ENCODE data around the genes PRKCI and SKIL.

GRCh38 chr3:169211649-169212425 is 451.7 kb downstream of the MECOM start:
- PRO-cap, result no peak

DNA sequence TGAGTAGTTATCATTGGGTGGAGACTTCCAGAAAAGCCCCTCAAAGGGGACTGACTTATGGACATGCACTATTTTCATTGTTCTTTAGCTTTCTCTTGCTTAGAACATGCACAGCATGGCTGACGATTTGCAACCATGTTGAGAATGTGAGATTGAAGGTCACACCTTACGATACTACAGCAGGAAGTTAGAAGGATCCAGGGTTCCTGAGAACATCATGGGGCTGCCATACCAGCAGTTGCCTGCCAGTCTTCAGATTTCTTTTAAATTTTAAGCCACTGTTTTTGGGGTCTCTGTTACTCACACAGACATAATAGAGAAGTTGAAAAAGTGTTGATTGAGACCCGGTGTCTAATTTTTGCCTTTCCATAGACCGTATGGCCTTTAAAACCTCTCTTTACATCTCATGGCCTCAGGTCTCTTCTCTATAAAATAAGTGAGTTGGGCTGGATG is 396.5 kb downstream of the MECOM start:
- PRO-cap, result unidirectional peak, plus-strand start at position 190 of the sequence

DNA sequence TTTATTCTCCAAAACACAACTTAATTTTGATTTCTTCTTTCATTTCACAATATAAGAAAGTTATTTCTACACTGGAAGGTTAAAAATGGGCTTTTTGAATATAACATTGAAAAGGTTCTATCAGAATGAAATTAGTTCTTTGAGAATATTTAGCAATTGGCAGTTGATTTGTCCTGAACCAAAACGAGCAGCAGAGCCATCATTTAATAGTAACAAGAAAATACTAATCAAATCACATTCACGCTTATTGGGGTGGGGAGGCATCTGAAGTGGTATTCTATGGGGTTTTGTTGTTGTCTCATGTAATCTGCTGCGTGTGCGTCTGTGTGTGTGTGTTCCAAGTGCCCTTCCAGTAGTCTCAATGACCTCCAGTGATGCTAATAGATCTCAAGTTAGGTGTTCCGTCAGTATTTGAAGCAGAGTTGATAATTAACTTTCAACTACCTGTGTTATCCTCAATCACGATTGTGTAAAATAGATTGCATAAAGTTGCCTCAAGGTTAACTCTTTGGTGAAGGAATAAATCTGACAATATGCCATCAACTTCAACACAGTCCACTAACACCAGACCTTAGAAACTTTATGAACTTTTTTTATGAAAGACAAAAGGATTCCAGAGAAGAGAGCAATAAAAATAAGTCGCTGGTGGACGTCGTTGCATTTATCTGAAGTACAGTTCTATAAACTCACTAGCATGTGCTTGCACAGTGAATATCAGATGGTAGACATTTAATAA is 375.0 kb downstream of the MECOM start:
- PRO-cap, result bidirectional peak, plus-strand start at position 531 of the sequence, minus-strand start at position 363 of the sequence

- PRO-cap, result bidirectional peak, plus-strand start at chr3:169297556, minus-strand start at chr3:169297320; unidirectional peak, plus-strand start at chr3:169297556; unidirectional peak, plus-strand start at chr3:169297584
Measured at GRCh38 chr3:169297461-169297867, 366.0 kb downstream of the MECOM start.

DNA sequence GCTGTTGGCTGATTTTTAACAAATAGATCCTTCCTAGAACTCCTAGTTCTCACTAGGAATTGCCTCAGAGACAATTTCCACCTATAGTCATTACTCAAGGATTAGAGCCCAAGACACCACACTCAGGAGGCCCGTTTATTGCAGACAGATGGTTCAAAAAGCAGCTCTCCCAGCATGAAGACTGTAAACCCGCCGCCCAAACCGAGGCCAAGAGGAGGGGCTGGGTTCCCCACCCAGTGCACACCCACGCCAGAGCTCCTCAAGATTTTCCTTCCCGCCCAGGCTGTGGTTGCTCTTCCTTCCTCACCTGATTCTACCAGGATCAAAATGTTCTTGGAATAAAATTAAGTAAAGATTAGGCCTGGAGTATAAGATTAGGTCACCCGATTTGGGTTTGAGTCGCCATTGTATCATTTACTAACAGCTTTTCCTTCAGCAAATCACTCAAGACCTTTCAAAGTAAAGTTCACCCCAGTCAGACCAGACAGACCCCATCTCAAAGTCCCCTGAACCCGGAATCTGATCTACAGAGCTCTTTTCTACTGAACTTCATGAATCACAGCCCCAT is 364.3 kb downstream of the MECOM start:
- PRO-cap, result bidirectional peak, plus-strand start at position 262 of the sequence, minus-strand start at position 183 of the sequence

DNA sequence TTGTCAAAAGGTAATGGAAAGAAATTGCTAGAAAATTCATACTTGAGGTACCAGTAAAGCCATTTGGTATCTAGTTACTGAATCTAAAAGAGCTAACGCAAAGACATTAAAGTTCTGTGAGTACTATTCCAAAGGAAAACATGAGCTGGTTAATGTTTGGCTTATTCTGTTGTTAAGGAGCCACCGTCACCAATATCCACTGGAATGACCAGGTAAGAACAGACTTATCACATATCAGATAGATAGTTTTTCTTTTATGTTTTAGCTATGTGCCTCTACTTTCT is 274.3 kb downstream of the MECOM start:
- PRO-cap, result bidirectional peak, plus-strand start at position 202 of the sequence, minus-strand start at position 108 of the sequence

GRCh38 chr3:169389517-169390276 is 273.8 kb downstream of the MECOM start:
- PRO-cap, result bidirectional peak, plus-strand start at chr3:169389858, minus-strand start at chr3:169389692

DNA sequence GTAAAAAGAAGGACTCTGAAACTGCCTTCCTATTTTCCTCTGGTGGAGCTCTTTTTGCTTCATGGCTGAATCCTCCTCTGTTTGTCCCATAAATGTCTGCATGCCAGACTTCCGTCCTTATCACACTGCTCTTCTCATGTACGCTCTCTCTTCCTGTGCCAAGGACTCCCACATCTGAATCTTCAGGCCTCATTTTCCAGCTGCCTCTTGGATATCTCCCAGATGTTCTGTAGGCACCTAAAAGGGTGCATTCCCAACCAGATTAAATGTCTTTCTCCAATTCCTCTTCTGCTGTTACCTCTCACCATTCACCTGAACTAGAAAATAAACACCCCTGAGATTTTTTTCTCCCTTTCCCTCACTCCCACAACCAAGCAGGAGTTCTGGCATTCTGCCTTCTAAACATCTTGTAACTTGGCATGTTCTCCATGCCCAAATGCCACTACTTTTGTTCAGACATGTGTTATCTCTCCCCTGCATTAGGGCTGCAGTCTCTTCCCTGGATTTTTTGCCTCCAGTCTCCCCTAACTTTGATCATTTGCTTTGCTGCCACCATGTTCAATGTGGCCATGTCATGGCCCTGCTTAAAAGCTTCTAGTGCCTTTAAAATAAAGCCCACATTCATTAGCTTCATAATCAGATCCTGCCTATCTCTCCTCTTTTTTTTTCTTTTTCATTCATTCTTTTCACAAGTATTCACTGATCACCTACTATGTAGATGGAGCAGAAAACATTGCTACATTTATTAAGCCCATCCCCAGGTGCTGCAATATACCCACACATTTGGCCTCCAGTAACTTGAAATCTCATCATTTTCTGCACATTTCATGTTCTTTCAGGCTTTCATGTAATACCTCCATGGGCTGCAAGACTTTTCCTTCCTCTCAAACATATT is 123.3 kb downstream of the MECOM start:
- PRO-cap, result no peak

DNA sequence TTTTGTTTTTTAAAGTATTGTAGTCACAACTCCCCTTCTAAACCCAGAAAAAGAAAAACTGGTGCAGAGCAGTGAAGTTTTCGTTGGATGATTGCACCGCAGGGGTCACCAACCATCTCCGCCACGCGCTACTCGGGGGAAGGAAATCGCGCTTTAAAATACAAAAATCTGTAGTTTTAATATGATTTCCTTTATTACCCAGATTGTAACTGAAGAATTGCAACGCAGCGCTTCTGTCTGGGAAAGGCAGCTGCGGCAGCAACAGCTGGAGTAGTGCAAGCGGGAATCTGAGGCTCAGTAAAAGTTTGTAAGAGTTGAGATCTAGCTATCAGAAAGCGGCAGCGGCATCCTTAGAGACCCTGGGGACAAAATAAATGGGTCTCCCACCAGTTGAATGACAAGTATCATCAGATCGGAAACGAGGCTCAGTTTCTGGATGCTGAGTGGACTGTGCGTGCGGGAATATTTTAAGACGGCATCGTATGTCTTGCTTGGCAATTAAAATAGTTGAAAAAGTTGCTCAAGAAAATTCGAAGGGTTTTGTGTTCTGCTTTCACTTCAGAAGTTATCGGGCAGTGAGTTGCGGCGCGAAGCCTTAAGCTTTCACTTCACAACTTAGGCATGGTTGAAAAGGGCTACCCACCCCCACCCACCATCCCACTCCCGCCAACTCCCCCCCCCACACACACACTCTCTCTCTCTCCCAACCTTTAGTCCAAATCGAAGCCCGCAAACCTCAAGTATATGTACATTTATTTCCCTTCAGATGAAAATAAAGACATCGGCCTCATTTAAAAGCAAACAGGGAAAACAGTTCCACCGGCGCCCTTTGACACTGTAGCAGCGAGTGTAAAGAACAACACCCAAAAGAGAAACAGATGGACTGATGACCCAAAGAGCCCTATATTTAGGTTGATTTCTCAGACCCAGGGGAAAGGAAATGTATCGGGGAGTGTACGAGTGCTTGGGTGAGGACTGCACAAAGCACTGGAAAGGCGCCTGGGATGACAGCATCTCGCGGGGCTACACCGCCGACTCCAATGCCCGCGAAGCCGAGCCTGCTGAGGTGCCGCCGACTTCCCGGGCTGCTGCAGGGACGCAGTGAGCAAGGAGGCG is 2.5 kb downstream of the MECOM start:
- PRO-cap, result bidirectional peak, plus-strand start at position 655 of the sequence, minus-strand start at position 570 of the sequence

GRCh38 chr3:169664008-169664255 is 420 bp upstream of the MECOM start:
- PRO-cap, result no peak

DNA sequence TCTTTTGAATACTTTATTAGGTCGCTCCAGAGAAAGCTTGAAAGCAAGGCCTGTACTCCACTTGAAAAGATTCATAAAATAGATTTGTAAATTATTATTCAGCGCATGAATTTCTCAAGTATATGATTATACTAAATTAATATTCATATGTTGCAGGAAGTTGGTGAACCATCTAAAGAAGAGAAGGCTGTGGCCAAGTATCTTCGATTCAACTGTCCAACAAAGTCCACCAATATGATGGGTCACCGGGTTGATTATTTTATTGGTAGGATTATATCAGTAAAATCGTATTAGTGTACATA is 8.8 kb downstream of the SEC62 start:
- PRO-cap, result no peak

DNA sequence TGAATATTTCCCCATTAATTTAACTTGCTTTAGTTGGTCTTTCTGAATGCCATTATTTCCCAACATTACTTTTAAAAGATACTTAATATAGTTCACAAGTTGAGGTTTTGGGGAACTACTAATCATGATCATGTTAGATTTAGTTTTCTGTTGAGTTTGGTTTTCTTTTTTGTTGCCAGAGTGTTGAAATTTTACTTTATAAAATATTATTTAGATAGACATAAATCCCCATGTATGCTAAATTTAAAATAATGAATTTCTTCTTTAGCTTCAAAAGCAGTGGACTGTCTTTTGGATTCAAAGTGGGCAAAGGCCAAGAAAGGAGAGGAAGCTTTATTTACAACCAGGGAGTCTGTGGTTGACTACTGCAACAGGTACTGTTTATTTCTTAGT is 10.1 kb downstream of the SEC62 start:
- PRO-cap, result no peak

DNA sequence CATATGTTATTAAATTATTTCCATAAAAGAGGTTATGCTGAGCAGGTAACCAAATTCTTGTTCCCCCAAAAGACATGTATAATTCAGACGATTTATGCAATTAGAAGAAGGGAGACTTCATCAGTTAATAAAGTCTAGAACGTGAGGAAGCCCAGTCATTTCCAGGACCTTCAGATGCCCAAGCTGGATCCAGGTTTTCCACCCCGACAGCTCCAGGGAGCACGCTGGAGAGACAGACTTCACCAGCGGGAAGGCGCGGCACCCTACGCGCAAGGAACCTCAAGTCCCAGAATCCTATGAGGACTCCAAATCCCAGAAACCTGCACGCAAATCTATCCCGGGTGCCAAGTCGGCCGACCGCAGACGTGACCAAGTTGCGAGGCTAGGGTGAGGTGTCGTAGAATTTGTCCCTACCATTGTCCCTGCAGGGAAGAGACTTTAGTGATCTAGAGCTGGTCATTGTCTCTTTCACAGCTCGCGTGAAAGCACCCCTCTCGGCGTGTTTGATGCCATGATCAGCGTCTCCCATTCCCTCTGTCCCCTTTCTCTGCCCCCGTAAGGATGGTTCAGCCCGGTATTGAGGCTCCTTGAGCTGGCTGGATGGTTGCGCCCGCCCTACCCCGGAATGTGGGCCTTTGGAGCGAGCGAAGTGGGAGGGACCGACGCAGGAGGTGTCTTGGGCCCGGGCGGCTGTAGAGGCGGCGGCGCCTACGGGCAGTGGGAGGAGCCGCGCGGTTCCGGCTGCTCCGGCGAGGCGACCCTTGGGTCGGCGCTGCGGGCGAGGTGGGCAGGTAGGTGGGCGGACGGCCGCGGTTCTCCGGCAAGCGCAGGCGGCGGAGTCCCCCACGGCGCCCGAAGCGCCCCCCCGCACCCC is at the start of gene PRKCI:
TSS of gene PRKCI (plus strand) at position 662 of the 874 bp plus-strand sequence.
- PRO-cap, result unidirectional peak, plus-strand start at position 704 of the sequence

GRCh38 chr3:170330153-170330886 is 27.2 kb upstream of the SKIL start:
- PRO-cap, result unidirectional peak, minus-strand start at chr3:170330424

- PRO-cap, result bidirectional peak, plus-strand start at chr3:170357342, minus-strand start at chr3:170357171; bidirectional peak, plus-strand start at chr3:170357685, minus-strand start at chr3:170357562
Measured at GRCh38 chr3:170357081-170357809, at the start of gene SKIL. Gene SKIL, plus strand, starts transcription at chr3:170357715.

DNA sequence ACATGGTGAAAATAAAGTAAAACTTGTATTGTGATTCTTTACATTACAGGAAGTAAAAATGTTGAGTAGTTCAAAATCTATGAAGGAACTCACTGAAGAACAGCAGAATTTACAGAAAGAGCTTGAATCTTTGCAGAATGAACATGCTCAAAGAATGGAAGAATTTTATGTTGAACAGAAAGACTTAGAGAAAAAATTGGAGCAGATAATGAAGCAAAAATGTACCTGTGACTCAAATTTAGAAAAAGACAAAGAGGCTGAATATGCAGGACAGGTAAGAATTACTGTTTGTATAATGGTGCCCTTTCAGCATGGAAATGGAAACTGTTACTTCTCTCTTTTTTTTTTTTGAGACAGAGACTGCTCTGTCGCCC is 27.7 kb upstream of the CLDN11 start:
- PRO-cap, result no peak

GRCh38 chr3:170421017-170421679 is 2.5 kb downstream of the CLDN11 start:
- PRO-cap, result no peak

- PRO-cap, result no peak
Measured at GRCh38 chr3:170689316-170689890, 103.5 kb upstream of the SLC7A14 start.

DNA sequence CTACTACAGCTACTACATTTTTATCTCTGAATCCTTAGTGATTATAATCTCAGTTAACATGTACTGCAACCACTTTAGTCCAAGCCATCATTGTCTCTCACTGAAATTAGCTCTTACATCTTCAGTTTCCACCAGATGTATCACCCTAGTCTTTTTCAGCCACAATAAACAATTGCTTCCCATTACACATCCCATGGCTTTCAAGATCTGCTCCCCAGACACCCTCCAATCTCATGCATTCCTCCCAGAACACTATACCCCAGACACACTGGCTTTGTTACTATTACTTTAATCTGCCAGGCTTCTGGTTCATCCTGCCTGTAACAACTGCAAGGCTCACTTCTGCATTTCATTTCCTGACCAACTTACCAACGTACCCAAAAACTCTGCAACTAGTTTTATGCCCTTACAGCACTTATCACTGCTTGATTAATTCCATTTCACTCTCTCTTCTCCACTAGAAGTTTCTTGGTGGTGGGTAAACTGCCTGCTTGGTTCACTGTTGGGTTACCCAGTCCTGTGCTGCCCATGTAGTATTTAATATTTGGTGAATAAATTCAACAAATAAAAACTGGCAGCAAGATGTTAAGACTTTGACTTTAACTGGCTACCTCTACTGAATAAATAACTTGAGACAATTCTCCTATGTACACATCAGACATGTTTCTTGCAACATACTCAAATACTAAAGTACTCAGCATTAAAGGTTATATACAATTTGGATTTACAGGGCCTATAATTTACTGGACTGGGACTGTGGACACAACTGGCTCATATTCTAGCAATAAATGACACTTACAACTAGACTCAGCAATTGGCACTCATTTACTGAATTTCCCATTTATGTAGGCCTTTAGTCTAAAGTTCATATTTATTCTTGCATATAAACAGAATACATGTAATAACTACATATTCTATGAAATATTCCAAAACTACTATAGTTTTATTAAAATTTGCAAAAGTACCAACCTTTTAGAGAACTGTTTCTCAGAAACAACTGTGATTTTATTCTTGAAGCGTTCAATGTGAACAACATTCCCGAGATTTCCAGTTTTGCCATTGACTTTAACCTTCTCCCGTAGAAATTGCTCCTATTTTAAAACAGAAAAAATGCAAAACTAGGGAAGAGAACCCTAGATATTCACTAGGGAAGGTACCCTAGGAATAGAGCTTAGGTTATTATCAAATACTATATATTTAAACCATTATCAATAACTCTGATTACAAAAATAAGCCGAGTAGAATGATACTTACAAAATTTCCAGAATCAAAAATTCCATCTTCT is 2.5 kb downstream of the RPL22L1 start:
- PRO-cap, result no peak

GRCh38 chr3:171166966-171167356 is 140.4 kb upstream of the SLC2A2 start:
- PRO-cap, result no peak